Upper lobe of left lung (tissue), 5 donors: Measurements from ENCODE around the genes PMVK and SHC1.

- PRO-cap, 2 experiments: no peak in any of the 2 experiments
- RAMPAGE, long total RNA, 4 experiments: start-site peak on the minus strand in 1 of 4 experiments, at chr1:154582742-154582988 at its widest, 26 to 30 reads per replicate
Observed at GRCh38 chr1:154582565-154583375, 15.2 kb downstream of the CHRNB2 start.

- PRO-cap, 2 experiments: no peak in any of the 2 experiments
- RAMPAGE, long total RNA, 4 experiments: start-site peak on the minus strand in 1 of 4 experiments, at chr1:154588125-154588185 at its widest, 16 reads per replicate
Observed at GRCh38 chr1:154587882-154588431, 20.0 kb downstream of the ADAR start.

DNA sequence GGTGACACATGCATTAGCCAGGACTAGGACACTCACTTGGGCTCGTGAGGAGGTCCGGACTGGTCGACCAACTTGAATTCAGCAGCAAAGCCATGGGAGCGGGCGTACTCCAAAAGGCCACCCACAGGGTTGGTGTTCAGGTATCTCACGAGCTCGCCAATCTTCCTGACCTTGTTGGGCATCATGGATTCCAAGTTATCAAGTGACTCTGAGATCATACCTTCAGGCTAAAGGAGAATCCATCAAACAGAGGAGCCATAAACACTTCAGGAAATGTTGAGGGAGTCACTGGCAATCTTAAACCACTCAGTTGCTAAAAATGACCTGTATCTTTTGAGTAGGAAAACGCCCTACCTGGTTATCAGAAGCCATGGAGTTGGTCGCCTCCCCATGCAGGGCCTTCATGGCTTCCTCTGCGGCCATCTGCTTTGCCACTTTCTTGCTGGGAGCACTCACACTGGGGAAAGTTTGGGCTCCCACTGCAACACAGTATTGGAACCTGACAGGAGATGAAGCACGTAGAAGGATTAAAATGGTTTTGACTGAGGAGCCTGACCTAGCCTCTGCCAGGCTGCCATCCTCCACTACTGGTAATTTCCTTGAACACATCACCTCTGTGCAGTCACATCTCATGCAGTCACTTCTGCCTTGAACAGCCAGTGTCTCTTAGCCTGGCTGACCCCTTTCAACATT, 11.1 kb downstream of the ADAR start:
- PRO-cap, 2 experiments: no peak in any of the 2 experiments
- RAMPAGE, long total RNA, 4 experiments: start-site peak on the minus strand in 1 of 4 experiments, centred at positions 140 to 424 of the sequence, 27 to 48 reads per replicate

DNA sequence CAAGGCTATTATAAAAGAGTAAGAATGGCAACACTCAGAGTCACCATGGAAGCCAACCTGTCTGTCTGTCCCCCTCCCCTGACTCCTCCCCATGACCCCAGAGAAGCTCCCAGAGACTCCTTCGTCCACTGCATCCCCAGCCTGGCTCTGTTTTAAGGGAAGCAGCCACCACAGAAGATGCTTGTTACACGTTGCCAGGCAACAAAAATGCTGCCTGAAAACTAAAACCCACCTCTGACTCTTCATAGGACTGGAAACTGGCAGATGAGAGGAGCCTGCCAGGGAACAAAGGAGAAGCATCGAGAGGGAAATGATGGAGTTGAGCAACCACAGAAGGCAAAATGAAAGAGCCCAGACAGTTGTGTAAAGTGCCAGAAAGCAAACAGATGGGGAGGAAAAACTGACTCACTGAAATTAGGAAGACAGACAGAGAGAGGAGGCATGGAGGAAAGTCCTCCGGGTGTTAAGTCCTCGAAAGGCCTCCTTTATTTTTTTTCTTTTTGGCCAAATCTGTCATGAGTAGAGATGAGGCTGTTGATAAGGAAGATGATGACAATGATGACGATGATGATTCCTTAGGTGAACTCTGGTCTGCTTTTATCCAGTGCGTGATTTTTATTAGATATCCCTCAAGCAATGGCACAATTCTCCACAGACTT, 118.3 kb downstream of the KCNN3 start:
- PRO-cap, 2 experiments: no peak in any of the 2 experiments
- RAMPAGE, long total RNA, 4 experiments: no peak in any of the 4 experiments

DNA sequence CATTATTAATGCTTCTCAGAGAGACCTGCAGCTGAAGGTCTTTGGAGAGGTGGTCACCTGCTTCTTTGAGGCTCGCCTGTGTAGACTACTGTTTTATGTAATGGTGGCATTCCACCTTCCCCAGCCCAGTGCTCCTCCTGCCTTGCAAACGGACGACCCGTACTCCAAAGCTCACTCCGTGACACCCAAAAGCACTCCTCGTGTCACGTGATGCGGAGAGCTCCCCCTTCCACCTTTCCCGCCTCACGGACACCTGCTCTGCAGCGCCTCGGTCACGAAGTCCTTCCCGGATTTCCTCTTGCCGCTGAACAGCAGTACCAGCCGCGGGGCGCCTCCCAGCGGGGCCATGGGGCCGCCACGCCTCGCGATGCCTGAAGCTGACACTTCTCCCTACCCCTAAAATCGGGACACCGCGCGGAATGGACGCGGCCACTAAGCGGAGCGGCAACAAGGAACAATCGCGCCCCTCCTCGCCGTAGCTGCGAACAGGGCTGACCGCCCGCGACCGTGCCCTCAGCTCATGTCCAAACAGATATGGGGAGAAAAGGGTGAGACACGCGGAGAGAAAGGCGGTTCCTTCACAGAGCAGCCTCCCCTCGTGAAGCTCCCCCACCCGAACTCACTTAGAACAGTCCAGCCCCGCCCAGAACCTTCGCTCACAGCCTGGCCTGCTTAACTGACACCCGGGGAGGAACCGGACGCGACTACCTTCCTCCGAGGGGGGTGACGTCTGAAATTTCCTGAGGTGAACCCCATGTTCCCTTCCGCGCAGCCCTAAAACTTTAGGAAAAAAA, at the start of gene PMVK:
PMVK (minus strand) TSS at position 382 of the 794 bp plus-strand sequence.
- PRO-cap, 2 experiments: peak in 2 of 2 experiments; most common plus-strand start position 252 of the sequence (in 1); most common minus-strand start position 200 of the sequence (in 1)
- RAMPAGE, long total RNA, 4 experiments: start-site peak on the minus strand in 4 of 4 experiments, centred at positions 356 to 593 of the sequence, 17 to 428 reads per replicate

GRCh38 chr1:154937132-154938089, 892 bp upstream of the PMVK start:
- PRO-cap, 2 experiments: peak in 2 of 2 experiments; most common plus-strand start chr1:154937294 (in 2); most common minus-strand start chr1:154937589 (in 1)
- RAMPAGE, long total RNA, 4 experiments: no peak in any of the 4 experiments

DNA sequence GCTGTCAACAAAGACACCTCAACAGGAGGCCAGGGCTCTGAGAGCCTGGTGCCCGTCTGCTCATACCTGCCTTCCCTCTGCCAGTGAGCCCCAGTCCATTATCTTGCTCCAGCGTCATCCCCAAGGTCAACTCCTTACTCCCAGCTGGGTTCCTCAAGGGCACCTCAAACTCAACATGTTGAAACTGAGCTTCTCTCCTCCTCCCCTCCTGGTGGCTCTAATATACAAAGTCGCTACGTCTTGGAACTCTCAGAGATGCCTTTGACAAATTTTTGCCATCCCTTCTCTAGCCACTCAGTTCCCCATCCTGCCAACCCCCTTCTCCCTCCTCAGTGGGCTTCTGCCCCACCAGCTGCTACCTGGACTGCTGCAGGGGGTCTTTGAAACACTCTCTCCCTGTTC, 3.2 kb downstream of the PBXIP1 start:
- PRO-cap, 2 experiments: no peak in any of the 2 experiments
- RAMPAGE, long total RNA, 4 experiments: no peak in any of the 4 experiments

DNA sequence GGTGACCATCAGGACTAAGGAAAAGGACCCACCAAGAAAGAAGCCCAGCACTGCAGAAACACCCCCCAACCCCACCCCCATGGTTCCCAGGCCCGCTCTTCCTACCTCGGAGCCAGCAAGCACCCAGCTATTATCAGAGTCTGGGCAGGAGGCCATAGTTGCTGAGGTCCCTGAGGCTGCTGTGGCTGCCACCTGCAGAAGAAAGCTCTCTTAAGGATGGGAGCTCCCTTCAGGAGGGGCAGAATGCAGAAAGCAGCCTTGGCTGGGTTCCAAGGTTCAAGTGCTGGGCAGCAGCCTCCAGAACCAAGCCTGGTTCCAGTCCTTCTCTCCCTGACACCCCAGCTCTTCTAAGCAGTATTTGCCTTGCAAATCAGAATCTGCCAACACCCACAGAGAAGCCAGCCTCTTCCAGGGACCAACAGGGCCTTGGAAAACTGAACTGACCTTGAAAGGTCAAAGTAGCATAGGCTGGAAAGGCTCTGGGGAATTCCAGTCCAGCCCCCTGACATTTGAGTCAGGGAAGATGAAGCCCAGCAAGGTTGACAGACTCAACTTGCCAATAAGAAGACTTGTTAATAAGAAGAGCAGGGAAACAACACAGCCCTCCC, 2.2 kb downstream of the PBXIP1 start:
- PRO-cap, 2 experiments: no peak in any of the 2 experiments
- RAMPAGE, long total RNA, 4 experiments: no peak in any of the 4 experiments

DNA sequence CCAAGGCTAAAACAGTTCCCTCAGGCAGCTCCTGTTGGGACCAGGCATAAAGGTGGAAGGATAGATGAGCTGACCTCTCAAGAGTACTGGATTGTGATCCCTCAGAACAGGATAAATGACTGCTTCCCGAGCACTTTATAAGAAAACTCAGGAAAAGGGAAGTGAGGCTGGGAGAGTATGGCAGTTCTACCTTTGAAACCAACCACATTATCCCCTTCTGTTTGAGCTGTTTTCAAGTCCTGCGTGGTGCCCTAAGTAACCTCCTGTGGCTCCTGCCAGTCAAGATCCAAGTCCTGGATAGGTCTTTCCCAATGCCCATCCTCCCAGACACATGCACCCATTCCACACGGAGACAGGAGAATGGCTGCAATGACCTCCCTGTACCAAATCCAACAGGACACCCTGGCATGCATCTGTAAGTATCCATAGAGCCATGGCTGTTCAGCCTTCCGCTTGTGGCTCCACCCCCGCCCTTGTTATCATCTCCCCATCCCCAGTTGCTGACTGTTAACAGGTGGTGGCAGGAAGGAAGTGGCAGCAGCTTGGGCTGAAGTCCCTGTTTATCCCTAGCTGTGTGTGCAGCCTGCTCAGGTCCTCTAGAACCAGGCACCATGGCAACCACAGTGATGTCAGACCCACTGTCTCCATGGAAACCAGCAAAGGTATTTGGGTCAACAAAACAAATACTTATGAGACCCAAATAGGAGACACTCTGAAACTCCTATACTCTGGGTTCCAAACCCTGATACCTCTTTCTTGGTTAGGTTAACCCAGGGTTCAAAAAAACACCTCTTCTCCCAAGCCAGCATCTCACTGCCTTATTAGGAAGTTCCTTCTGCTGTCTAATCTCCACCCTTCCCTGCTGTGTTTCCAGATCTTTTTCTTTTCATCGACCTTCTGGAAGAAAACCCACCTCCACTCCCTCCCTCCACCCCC, 866 bp downstream of the PBXIP1 start:
- PRO-cap, 2 experiments: no peak in any of the 2 experiments
- RAMPAGE, long total RNA, 4 experiments: no peak in any of the 4 experiments

DNA sequence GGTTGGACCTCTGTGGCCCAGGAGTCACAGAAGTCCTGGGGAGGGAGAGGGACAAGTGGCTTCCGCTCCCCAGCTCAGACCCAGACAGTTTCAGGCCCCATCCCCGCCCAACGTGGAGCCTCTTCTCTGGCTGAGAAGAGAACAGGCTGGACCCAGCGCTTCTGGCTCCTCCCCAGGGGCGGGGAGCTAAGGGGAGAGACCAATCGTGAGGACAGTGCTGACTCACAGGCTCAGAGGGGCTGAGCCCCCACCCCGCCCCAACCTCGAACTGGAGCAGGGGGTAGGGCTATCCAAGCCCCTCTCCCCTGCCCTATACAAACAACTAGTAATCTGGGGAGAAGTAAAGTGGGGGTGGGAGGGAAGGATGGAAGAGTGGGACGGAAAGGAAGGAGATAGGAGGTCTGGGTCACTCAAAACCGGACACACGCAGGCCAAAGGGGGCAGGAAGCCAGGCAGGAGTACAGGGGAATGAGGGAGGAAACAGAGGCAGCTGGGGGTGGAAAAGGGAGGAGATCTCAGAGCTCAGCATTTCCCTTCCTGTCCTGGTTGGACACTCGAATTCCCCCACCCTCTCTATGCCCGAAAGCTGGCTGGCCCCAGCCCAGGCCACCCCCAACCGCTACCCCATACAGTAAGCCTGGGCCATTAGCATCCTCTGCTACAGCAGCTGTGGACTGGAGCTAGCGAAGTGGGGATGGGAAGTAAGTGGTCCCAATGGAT, at the start of gene SHC1:
SHC1 (minus strand) TSS at position 128 of the 720 bp plus-strand sequence.
- PRO-cap, 2 experiments: peak in 2 of 2 experiments; most common plus-strand start position 266 of the sequence (in 1); most common minus-strand start position 86 of the sequence (in 1)
- RAMPAGE, long total RNA, 4 experiments: start-site peak on the minus strand in 2 of 4 experiments, centred at positions 90 to 112 of the sequence, 18 to 174 reads per replicate

DNA sequence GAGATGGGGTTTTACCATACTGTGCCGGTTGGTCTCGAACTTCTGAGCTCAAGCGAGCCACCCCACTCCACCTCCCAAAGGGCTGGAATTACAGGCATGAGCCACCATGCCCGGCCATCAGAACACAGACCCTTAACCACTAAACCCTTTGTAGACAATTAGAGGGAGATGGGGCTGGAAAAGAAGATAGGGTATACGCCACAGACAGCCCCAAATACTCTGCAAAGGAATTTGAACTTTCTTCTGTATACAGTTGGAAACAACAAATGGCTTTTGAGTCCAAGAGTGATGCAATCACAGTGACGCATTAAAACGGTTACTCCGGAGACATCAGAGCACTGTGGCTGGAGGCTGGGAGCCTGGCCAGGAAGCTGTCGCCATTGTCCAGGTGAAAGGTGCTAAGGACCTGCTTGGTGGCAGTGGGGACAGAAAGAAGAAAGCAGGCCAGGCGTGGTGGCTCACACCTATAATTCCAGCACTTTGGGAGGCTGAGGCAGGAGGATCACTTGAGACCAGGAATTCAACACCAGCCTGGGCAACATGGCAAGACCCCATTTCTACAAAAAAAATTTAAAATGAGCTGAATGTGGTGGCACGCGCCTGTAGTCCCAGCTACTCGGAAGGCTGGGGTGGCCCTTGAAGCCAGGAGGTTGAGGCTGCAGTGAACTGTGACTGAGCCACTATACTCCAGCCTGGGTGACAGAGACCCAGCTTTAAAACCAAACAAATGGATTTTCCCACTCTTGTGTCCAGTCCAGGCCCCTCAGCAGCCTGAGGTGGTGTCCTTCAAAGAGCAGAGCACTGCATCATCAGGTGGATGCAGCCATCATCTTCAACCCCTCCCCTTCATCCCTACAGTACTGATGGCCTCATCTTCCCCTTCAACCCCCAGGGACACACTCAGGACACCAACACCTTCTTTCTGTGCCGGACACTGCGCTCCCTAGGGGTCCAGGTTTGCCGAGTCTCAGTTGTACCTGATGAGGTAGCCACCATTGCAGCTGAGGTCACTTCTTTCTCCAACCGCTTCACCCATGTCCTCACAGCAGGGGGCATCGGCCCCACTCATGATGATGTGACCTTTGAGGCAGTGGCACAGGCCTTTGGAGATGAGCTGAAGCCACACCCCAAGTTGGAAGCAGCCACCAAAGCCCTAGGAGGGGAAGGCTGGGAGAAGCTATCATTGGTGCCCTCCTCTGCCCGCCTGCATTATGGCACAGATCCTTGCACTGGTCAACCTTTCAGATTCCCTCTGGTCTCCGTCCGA, 4.5 kb downstream of the FLAD1 start:
- PRO-cap, 2 experiments: no peak in any of the 2 experiments
- RAMPAGE, long total RNA, 4 experiments: no peak in any of the 4 experiments

DNA sequence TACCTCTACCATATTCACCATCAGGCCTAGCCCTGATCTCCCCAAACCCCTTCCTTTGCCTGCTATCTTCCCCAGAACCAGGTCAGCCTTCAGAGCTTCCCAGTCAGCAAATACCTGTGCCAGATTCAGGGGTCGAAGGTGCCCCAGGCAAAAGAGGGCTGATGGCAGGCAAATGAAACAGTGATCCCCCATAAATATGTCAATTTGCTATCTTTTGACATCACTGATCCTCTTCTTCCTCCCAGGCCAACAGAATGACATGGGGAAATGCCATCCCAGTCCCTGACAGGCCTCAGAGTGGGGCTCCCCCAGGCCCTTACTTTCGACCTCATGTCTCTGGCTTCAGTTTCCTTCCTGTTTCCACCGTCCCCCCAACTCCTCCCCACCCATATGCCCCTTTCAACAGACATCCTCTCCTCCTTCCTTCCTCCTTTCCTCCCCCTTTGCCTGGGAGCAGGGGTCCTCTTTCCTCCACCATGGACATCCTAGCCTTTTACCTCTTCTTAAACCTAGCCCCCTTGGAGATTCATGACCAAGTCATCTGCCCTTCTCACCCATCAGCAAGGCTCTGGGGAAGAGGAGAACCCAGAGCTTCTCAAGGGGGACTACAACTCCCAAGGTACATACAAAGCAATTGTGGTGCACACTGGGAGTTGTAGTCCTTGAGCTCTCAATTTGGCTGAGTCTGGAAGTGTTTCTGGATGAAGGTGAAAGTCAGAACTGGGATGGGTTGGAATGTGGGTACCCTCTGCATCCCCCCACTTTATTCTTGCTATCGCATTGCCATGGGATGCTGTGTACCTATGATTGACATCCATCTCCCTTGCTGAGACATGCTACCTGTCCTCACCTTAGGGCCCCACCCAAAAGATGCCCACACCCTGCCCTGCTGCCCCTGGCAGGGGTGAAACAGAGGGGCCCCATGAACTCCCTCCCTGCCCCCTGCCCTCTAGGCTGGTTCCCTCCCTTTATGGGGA, 4.1 kb downstream of the ZBTB7B start:
- PRO-cap, 2 experiments: no peak in any of the 2 experiments
- RAMPAGE, long total RNA, 4 experiments: no peak in any of the 4 experiments

- PRO-cap, 2 experiments: no peak in any of the 2 experiments
- RAMPAGE, long total RNA, 4 experiments: start-site peak on the plus strand in 2 of 4 experiments, at chr1:155008343-155008963 at its widest, 14 to 20 reads per replicate
Observed at GRCh38 chr1:155008243-155009176, 5.9 kb downstream of the ZBTB7B start.

- PRO-cap, 2 experiments: no peak in any of the 2 experiments
- RAMPAGE, long total RNA, 4 experiments: no peak in any of the 4 experiments
Observed at GRCh38 chr1:155018744-155019340, 14.7 kb downstream of the DCST2 start.

DNA sequence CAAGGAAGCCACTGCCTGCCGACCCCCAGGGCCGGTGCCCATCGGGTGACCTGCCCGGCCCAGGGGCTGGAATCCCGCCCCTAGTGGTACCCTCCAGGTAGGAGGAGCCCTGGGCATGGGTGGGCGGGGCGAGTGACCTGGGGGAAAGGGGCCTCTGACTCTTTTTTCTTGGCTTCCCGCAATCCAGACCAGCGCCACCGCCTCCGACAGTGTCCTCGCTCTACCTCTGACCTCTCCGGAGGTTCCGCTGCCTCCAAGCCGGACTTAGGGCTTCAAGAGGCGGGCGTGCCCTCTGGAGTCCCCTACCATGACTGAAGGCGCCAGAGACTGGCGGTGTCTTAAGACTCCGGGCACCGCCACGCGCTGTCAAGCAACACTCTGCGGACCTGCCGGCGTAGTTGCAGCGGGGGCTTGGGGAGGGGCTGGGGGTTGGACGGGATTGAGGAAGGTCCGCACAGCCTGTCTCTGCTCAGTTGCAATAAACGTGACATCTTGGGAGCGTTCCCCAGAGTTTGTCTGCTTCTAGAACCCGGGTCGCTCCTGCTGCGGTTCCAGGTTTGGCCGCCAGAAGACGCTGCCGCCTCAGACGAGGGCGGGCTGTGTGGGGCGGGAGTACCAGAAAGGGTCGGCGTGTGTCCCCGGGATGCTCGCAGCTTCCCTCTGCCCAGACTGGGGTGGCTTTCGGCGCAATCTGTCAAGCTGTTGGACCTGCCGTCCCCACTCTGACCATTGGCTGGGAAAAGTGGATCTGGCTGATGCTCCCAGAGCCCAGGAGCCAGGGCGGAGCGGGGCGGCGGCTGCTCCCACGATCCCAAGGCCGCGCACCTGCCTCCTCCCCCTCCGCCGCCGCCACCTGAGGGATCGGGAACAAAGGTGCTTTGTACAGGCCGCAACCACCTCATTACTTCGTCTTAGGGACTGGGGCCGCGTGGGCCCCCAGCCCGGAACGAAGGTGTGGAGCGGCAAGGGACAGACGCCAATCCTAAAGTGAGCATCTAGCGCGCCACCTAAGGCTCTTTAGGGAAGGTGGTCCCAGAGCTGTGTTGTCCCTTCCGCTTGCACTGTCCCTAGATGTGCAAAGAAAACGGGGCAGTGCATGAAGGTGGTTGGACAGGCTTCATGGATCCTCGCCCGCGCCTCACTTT, 895 bp upstream of the EFNA4 start:
- PRO-cap, 2 experiments: no peak in any of the 2 experiments
- RAMPAGE, long total RNA, 4 experiments: no peak in any of the 4 experiments

- PRO-cap, 2 experiments: no peak in any of the 2 experiments
- RAMPAGE, long total RNA, 4 experiments: no peak in any of the 4 experiments
Observed at GRCh38 chr1:155081560-155082357, 3.1 kb downstream of the EFNA3 start.

DNA sequence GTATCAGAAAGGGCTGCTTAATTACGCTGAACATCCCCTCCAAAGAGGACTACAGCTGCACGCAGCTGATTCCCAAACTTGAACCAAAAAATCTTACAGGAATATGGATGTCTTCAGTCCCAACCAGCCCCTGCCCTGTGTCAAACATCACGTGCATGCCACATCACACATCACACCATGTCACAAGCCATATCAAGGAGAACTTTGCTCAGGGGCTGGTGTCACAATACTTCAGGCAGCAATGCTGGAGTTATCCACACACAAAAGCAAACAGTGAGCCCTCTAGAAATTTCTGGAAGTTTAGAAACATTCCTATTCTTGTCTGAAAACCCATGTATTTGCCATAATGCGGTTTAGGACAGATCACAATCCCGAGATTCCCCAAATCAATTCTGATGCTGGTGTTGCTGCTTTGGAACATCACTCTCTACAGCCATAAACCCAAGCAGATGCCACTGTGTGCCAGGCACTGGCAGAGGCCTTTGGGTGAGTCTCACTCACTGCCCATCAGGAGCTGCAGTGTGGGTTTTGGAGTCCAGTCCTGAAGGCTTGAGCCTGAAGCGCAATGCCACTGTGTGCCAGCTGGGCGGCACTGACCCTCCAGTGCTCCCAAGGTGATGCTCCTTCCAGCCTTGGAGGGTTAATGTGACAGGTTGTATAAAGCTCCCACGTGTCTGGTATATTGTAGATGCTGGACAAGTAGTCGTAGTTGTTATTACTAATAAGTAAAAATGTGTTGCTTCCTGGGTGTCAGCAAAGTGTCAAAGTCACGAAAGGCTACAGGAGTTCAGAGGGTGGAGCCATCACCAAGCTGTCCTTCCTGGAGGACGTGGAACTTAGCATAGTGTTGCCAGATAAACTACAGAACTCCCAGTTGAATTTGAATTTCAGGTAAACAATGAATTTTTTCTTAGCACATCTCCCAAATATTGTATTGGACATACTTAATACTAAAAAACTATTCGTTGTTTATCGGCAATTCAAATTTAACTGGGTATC, 20.1 kb upstream of the EFNA1 start:
- PRO-cap, 2 experiments: no peak in any of the 2 experiments
- RAMPAGE, long total RNA, 4 experiments: no peak in any of the 4 experiments

GRCh38 chr1:155125962-155126886, 1.5 kb upstream of the EFNA1 start:
- PRO-cap, 2 experiments: peak in 2 of 2 experiments; most common plus-strand start chr1:155126038 (in 1); most common minus-strand start chr1:155126044 (in 1)
- RAMPAGE, long total RNA, 4 experiments: no peak in any of the 4 experiments

DNA sequence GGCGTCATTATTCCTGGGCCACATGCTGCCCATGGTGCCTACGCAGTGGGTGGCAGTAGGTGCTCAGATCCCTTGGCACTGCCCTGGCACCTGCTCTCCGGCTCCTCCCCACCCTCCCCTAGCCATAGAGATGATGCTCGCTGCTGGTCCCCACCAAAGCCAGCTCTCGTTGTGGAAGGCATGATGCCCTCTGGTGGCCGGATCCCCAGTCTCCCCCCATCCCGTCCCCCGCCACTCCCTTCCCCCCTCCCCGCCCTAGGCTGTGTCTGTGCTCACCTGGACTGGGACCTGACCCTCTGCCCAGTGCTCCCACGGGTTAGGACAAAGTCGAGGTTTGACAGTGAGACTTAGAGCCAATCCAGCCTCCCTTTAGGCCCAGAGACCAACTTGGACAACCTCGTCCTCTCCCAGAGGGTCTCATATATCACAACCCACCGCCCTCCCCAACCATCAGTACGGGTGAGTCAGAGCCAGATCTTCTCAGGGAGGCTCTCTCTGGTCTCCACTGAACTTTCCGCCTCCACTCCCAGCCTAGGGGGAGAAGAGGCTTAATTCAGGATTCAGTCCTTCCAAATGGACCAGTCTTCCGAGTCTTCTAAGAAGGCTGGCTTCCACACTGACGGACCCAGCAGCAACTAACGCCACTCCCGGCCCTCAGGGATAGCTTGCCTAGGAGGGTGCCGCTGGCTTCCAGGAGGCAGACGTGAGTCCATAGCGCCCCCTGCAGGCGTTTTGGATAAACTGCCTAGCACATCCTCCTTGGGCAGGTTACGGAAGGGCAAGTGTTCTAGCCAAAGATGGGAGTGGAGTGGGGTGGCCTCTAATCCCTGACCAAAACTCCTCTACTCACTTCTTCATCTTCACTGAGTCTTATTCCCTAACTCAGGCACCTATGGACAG, 5.5 kb downstream of the KRTCAP2 start:
- PRO-cap, 2 experiments: peak in 1 of 2 experiments; most common plus-strand start position 453 of the sequence (in 1); most common minus-strand start position 171 of the sequence (in 1)
- RAMPAGE, long total RNA, 4 experiments: no peak in any of the 4 experiments

DNA sequence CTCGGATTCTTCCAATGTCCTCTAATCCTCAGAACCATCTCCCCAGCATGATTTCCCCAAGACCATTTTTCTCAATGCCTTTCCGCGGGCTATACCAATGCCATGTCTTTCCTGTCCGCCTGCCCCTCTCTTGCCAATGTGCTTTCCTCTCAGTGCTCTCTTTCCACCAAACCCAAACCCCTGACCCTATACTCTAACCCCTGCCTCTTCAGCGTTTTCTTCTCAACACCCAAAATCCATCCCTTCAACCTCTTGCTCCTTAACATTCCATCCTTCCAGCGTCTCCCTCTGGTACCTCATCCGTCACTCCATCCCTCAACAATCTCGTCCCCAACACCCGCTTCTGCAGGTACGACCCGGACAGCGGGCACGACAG, 9.8 kb downstream of the TRIM46 start:
- PRO-cap, 2 experiments: peak in 1 of 2 experiments; most common minus-strand start position 249 of the sequence (in 1)
- RAMPAGE, long total RNA, 4 experiments: no peak in any of the 4 experiments